Upper lobe of left lung (tissue), 5 donors: ENCODE data around the genes SOX3, SPANXA2, MAGEC2, AFF2, IDS, HSFX2 and MAGEA4.

GRCh38 chrX:140504939-140505160 lies at the start of gene SOX3:
TSS of gene SOX3 (minus strand) at chrX:140505069.
- PRO-cap, 2 experiments, result no peak in any of the 2 experiments
- RAMPAGE, long total RNA, 4 experiments, result no peak in any of the 4 experiments

DNA sequence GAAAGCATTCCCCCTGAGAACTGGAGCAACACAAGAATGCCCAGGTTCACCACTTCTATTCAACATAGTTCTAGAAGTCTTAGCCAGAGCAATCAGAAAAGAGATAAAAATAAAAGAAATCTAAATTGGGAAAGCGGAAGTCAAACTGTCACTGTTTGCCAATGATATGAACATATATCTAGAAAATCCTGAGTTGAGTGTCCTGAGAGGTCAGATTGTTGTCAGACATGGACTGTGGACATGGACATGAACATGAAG lies 138.2 kb upstream of the SPANXC start:
- PRO-cap, 2 experiments, result no peak in any of the 2 experiments
- RAMPAGE, long total RNA, 4 experiments, result no peak in any of the 4 experiments

DNA sequence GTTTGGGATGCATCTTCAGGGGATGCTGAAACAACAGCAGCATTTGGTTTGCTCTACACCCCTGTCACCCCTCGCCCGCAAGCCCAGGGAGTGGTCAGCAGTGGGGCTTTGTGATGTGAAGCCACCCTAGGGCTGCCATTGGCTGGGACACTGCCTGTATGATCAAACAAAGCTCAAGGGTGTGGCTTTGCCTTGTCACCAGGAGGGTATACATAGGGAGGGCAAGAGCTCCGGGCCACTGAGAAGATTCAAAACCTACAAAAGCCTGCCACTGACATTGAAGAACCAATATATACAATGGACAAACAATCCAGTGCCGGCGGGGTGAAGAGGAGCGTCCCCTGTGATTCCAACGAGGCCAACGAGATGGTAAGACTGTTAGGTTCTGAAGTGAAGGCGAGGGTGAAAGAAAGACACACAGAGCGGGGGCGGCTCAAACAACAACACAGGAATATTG lies at the start of gene SPANXA2:
Gene SPANXA2, plus strand, starts transcription at position 238 of the 457 bp plus-strand sequence.
- PRO-cap, 2 experiments, result no peak in any of the 2 experiments
- RAMPAGE, long total RNA, 4 experiments, result no peak in any of the 4 experiments

- PRO-cap, 2 experiments, result no peak in any of the 2 experiments
- RAMPAGE, long total RNA, 4 experiments, result no peak in any of the 4 experiments
Observed at GRCh38 chrX:142194146-142194497, 11.0 kb downstream of the MAGEC2 start.

DNA sequence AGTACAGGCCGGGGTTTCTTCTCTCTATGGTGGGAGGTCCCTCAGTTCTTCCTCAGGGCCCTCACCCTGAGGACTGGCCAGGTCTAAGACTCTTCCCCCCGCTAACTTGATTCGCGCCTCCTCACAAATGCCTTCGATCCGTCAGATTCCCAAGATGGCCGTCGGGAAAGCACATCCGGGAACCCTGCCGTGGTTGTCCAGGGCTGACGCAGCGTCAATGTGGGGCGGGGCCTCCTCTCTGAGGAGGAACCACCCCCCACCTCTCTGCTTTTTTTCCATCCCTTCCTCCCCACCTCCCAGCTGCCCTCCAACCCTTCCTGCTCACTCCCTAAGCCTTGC lies at the start of gene MAGEC2:
Gene MAGEC2, minus strand, starts transcription at position 171 of the 339 bp plus-strand sequence.
- PRO-cap, 2 experiments, result no peak in any of the 2 experiments
- RAMPAGE, long total RNA, 4 experiments, result no peak in any of the 4 experiments

- PRO-cap, 2 experiments, result no peak in any of the 2 experiments
- RAMPAGE, long total RNA, 4 experiments, result no peak in any of the 4 experiments
Observed at GRCh38 chrX:146740364-146740629, 69.3 kb upstream of the CXorf51B start.

DNA sequence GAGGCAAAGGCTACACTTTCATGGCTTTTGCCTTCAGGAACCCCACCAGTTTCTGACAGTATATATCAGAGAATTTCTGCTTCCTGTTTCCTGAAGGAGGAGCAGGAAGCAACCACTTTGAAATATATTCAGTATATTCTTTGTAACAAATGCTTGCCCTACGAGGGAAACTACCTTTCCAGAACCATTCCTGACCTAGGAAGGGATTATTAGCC lies 10.0 kb upstream of the FMR1 start:
- PRO-cap, 2 experiments, result no peak in any of the 2 experiments
- RAMPAGE, long total RNA, 4 experiments, result no peak in any of the 4 experiments

GRCh38 chrX:147945250-147945806 lies 33.6 kb downstream of the FMR1 start:
- PRO-cap, 2 experiments, result no peak in any of the 2 experiments
- RAMPAGE, long total RNA, 4 experiments, result no peak in any of the 4 experiments

DNA sequence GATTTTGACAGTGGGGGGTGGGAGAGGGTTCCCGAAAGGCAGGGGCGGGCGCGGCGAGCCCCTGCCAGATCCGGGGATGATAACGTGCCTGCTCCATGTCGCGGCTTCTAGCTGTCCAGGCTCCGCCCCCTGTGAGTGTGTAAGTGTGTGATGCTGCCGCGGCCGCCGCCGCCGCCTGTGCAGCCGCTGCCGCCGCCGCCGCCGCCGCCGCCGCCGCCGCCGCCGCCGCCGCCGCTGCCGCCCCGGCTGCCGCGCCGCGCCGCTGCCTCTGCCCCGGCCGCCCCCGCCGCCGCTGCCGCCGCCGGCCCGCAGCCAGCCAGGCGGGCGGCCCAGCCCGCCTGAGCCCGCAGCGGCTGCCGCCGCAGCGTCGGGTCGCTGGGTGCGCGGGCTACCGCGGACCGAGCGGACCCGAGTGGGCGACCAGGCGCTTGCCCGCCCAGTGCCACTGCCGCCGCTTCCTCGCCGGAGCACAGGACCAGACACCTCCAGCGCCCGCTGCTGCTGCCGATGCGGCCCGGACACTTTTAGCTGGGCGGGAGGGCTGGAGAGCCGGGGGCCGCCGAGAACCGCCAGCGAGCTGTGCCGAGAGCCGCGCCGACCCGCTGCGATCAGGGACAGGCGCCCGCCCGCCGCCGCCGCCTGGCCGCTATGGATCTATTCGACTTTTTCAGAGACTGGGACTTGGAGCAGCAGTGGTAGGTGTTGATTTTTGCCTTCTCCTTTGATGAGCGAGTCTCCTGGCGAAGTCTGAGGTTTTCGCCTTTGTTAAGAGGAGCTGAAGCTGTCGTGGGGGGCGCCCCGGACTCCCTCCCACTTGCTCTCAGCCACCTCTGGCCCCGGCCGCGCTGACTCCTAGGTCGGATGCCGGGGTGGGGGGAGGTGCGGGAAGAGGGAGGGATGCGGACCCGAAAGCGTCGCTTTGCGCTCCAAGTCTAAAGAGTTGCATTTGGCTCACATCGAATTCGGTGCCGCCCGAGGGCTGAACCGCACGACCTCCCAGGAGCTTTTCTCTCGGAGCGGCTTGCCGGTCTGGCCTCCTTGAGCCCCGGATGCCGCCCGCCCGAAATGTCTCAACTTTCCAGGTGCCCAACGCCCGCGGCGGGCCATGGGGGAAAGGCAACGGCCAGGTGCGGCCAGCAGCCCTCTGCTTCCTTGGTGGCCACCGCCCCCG lies at the start of gene AFF2:
Gene AFF2, plus strand, starts transcription at position 168 of the 1,171 bp plus-strand sequence.
- PRO-cap, 2 experiments, result no peak in any of the 2 experiments
- RAMPAGE, long total RNA, 4 experiments, result no peak in any of the 4 experiments

GRCh38 chrX:149504002-149504543 lies 1.0 kb downstream of the IDS start:
- PRO-cap, 2 experiments, result no peak in any of the 2 experiments
- RAMPAGE, long total RNA, 4 experiments, result no peak in any of the 4 experiments

DNA sequence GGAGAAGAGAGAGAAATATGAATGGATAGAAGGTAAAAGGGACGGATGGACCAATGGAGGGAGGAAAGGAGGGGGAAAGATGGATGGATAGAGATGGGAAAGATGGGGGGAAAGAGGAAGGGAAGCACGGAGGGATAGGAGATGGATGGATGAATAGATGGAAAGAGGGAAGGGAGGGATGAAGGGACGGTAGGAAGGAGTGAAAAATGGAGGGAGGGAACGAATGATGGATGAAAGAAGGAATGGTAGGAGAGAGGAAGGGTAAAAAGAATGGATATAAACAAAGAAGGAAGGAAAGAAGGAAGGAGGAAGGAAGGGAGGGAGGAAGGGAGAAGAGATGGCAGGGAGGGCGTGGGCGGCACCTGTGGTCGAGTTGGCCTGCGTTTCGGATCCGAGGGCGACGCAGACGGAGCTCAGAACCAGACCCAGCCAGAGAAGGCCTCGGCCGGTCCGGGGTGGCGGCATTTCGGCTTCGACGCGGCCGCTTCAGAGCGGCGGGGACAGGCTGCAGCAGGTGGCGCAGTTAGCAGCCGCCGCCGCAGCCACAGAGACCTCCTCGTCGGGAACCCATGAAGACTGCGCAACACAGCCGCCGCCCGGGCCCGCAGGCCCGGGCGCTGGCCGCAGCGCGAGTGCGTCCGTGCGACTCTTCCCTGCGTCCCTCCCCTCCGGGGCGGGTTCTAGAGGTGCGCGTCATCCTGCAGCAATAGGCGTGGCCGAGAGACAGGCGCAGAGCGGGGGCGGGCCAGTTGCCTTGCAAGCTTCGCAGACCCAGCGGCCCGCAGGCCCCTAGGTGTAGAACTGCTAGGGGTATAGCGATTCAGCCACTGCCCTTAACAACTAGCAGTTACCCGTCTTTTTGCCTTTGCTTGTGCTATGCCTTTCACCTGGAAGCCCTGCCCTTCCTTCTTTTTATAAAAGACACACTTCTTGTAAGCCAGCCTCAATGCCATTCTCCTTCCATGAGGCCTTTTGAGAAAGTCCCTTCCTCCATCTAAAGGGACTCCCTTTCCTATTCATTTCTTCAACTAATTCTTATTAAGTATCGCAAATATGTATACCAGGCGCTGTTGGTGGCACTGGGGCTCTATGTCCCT lies at the start of gene IDS:
Gene IDS, minus strand, starts transcription at position 634 of the 1,097 bp plus-strand sequence.
- PRO-cap, 2 experiments, result peak in 2 of 2 experiments; most common plus-strand start position 723 of the sequence (in 1); most common minus-strand start position 634 of the sequence (in 2)
- RAMPAGE, long total RNA, 4 experiments, result start-site peak on the minus strand in 4 of 4 experiments, centred at positions 613 to 619 of the sequence, 28 to 2,077 reads per replicate

DNA sequence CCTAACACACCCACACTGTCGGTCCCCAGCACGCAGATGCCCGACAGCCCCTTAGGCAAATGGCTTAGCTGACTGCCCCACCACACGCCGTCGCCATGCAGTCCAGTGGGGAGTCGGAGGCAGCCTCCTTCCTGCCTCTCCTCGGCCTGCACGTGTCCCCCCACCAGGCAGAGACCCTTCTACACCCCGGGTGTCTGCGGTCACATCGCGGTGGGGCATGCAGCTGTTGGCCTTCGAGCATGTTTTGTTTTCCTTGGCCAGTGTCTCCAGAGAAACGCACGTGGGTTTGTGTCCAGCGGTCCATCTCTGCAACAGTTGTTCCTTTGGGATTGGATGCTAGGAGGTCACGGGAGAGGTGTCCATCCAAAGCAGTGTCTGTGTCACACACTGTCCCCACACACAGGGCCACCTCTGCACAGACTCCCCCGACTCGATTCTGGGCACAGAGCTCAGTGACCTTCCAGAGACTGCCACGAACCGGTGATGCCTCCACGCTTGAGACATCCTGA lies at the start of gene HSFX2:
Gene HSFX2, minus strand, starts transcription at position 123 of the 509 bp plus-strand sequence.
- PRO-cap, 2 experiments, result no peak in any of the 2 experiments
- RAMPAGE, long total RNA, 4 experiments, result no peak in any of the 4 experiments

- PRO-cap, 2 experiments, result no peak in any of the 2 experiments
- RAMPAGE, long total RNA, 4 experiments, result no peak in any of the 4 experiments
Observed at GRCh38 chrX:149818311-149818700, 36.6 kb downstream of the MAGEA9 start.

GRCh38 chrX:149939347-149940513 lies 1.4 kb upstream of the EOLA2 start:
- PRO-cap, 2 experiments, result peak in 2 of 2 experiments; most common plus-strand start chrX:149939728 (in 1); most common minus-strand start chrX:149939887 (in 1)
- RAMPAGE, long total RNA, 4 experiments, result start-site peak on the plus strand in 4 of 4 experiments, at chrX:149939726-149940849 at its widest, 7 to 111 reads per replicate

DNA sequence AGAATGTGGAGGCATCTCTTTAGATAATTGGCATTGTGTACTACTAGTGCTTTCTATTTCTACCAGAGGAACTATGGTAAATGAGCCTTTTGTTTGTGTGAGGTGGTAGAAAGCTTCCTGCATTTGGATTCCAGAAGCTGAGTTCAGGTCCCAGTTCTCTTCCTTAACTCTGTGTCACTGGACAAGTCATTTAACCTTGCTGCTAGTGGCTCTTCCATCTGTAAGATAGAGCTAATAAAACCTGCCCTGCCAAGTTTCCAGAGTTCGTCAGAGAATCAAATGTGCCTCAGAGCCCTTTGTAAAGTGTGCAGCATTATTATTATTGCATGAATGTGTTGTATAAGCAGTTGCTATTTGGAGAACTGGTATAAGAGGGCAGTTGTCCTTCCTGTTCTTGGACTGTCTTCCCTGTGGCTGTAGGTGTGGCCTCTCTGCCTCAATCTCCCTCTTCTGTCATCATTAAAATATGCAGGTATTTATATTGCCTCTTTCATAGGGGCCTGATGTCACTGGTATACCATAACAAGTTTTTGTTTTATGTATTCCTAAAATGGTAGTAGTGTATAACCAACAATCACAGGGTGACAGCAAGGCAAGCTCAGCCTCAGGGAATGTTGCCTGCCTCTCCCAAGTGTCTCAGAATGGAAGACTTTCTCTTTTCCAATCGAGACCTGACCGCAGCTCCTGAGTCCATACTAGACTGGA lies 3.7 kb downstream of the MTM1 start:
- PRO-cap, 2 experiments, result peak in 1 of 2 experiments; most common minus-strand start position 452 of the sequence (in 1)
- RAMPAGE, long total RNA, 4 experiments, result no peak in any of the 4 experiments

DNA sequence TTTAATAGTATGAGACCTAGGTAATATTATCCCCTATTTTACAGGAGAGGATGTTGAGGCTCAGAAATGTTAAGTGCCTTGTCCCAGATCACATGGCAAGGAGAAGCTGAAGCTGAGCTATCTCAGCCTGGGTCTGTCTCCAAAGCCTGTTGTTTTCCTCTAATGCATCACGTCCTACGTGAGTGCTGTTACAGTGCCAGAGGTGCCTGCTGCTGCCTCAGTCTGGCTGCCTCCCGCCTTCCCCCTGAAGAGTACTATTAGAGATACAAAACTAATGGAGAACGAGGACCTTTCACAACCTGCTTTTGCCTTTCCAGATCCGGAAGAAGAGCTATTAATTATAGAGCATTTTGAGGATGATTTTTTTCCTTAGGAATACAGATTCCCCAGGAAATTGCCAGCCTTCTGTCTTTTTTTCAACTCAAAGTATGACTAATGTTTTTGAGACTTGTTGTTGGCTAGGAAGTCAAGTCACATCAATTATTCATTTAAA lies 44.0 kb upstream of the MTMR1 start:
- PRO-cap, 2 experiments, result no peak in any of the 2 experiments
- RAMPAGE, long total RNA, 4 experiments, result no peak in any of the 4 experiments

GRCh38 chrX:150842119-150842673 lies 56.3 kb downstream of the CD99L2 start:
- PRO-cap, 2 experiments, result no peak in any of the 2 experiments
- RAMPAGE, long total RNA, 4 experiments, result no peak in any of the 4 experiments

DNA sequence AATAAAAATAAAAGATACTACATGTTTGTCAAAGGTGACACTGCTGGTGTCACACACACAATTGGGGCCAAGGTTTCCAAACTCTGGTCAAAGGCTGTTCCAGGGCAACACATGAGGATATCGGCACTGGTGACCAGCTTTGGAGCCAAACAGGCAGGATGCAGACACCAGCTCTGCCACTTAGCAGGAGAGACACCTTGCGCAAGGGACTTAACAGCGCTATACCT lies 52.3 kb downstream of the CD99L2 start:
- PRO-cap, 2 experiments, result no peak in any of the 2 experiments
- RAMPAGE, long total RNA, 4 experiments, result no peak in any of the 4 experiments

GRCh38 chrX:151912183-151913121 lies at the start of gene MAGEA4:
TSS of gene MAGEA4 (plus strand) at chrX:151912889.
- PRO-cap, 2 experiments, result no peak in any of the 2 experiments
- RAMPAGE, long total RNA, 4 experiments, result no peak in any of the 4 experiments

DNA sequence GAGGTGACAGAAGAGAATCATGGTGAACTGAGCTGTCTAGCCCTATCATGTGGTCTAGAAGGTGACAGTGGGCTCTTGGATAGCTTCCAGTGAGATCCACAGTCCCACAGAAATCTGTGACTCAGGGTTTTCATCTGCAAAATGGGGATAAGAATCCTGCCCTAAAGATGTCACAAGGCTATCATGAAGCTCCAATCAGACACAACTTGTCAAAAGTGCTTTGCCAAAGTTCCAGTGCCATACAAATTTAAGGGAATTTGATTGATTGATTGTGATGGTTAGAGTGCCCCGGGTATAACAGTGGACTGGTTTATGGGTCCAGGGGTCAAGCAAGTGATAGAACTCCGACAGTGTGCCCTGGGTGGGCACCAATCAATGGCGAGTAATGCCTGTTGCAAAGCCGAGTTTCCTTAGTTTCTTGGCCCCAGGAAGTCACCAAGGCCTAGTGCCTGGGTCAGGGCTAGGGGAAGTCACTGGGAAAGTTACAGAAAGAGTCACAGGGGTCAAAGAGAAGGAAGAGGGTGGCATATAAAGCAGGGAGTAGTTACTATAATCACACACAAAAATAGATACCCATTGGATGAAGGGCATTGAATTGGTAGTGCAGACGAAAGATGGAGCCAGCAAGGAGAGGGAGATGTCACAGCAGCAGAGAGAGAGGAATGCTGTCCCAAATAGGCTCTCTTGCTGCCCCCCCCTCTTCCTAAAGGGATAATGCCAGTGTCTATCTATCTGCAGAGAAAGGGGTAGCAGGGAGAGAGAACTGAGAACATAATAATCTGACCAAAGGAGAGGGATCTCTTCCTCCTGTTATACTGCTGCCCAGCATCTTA lies 20.9 kb downstream of the GABRE start:
- PRO-cap, 2 experiments, result no peak in any of the 2 experiments
- RAMPAGE, long total RNA, 4 experiments, result start-site peak on the minus strand in 1 of 4 experiments, centred at position 259 of the sequence, 13 reads per replicate